Mesangial cell (primary cell): ENCODE measurements around the genes SLC33A1 and TIPARP.

GRCh38 chr3:152471889-152472542 is 203.3 kb downstream of the MBNL1 start:
- RAMPAGE, long total RNA = no peak

- RAMPAGE, long total RNA = no peak
Observed at GRCh38 chr3:153284211-153284766, 122.3 kb downstream of the RAP2B start.

DNA sequence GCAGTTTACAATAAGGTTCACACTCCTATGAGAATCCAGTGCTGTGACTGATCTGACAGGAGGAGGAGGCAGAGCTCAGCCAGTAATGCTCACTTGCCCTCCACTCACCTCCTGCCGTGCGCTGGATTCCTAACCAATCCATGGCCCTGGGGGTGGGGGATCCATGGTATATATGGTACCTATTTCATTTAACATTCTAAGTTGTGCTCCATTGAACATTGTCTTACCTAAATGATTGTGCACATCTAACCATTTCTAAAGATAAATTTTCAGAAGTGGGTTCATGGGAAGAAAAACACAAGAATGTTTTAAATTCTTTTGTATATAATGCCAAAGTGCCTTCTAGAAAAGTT is 91.5 kb downstream of the ARHGEF26 start:
- RAMPAGE, long total RNA = no peak

DNA sequence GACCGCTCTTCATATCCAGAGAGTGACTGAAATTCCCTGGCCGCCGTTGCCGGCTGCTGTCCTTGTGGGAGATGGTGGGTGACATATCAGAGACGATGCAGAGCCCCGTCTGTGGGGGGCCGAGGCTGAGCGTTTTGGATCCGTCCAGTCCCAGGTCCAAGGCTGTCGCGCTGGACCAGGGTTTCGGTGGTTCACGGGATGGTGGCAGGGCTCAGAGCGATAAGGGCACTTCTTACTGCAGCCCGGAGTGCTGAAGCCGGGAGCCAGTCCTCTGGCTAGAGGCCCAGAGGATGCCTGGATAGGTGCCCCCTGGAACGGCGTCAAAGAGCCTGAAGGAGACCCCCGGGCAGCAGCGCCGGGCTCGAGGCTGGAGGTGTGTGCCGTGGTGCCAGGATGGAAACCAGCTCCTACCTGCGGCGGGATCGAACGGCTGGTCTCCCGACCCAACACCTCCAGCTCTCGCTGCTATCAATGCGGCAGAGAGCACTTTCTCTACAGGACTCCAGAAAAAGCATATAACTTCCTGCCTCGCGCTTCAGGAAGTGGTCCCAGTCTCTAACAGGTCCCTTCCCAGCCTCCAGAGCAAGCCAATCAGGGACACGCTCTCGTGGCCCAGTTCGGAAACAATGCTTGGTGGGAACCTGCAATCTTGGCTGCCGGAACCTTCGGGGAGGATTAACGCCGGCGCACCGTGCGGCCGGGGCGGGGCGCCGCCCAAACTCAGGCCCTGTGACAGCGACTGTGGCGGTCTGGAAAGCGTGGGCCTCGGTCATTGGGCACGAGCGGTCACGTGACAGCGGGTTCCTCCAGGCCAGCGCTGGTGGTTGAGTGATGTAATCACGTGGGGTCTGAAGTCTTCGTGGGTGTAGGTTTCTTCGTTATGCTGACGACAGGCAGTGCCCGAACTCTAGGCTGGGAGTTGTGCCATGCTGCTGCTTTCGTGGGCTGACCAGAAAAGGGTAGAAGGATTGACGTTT is at the start of gene SLC33A1:
Gene SLC33A1, minus strand, starts transcription at position 515 of the 977 bp plus-strand sequence.
- RAMPAGE, long total RNA = start-site peak on the minus strand centred at position 494 of the sequence, 48 bp wide, 212 reads

GRCh38 chr3:155871287-155872029 is 1.0 kb downstream of the GMPS start:
- RAMPAGE, long total RNA = no peak

DNA sequence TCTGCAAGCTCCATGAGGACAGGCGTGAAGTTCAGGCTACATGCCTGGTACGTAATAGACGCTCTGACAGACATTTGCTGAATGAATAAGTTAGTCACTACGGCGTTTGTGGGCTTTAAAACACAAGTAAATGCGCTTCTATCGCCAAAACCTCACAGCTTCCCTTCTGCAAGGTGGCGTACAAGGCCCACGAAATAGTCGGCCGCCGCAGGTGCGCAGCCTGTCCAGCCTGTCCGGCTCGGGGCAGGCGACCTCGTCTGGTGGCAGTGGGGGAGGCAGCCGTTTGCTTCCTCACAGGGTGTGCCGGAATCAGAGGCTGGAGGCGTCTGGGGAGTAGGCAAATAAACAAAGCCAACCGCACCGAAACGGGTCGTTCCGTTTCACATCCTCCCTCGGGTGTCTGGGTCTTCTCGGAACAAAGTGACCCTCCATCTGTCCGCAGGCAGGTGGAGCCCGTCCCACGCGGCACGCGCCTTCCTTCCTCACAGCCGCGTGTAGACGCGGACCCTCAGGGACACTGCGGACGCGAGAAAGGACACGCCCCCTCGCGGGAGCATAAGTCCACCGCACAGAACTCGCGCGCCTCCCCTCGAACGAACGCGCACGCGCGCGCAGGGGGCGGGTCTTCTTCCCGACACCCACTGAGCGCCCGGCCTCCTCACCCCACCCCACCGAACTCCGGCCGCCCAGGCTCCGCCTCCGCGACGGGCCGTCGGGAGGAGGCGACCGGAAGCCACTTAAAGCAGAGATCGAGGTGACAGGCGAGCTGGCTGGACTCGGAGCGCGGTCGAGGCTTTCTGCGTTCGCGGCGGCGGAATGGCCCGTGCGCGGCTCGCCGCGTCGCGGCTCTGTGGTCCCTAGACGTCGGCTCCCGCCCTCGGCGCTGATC is at the start of gene TIPARP:
Gene TIPARP, plus strand, starts transcription at position 745 of the 889 bp plus-strand sequence.
- RAMPAGE, long total RNA = start-site peak on the minus strand centred at position 515 of the sequence, 39 bp wide, 9 reads; start-site peak on the plus strand centred at position 764 of the sequence, 20 bp wide, 676 reads

DNA sequence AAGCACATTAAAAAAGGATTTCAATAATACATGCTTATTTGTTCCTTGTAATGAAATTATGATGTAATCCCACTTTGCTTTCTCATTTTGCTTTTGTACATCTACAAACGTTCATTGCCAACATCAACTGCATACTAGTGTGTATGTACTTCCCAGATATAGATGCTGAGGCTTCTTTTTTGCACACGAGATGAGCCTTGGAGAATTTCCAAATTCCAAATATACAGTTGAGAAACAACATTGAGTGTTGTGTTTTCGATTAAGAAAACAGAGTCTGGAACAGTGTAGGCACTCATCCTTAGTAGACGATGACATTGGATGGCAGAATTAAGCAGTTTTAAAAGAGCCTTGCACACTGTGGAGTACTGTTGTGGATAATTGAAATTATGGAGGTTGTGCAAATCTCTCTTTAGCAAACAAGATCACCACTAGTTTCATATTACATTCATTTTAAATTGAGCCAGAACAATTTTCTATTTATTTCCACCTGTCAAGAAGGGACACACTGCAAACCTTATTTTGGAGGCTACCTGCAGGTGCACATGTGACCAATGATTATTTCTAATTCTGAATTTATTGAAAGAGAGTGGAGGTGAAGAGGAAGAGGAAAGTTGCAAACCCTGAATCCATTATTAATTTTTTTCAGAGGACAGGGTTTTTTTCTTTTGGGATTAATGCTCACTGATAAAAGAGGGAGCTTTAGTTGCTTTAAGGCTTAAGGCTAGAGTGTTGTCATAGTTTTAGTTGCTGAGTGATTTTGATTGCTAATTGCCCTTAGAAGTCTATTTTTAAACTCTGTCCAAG is 7.5 kb downstream of the TIPARP start:
- RAMPAGE, long total RNA = no peak

DNA sequence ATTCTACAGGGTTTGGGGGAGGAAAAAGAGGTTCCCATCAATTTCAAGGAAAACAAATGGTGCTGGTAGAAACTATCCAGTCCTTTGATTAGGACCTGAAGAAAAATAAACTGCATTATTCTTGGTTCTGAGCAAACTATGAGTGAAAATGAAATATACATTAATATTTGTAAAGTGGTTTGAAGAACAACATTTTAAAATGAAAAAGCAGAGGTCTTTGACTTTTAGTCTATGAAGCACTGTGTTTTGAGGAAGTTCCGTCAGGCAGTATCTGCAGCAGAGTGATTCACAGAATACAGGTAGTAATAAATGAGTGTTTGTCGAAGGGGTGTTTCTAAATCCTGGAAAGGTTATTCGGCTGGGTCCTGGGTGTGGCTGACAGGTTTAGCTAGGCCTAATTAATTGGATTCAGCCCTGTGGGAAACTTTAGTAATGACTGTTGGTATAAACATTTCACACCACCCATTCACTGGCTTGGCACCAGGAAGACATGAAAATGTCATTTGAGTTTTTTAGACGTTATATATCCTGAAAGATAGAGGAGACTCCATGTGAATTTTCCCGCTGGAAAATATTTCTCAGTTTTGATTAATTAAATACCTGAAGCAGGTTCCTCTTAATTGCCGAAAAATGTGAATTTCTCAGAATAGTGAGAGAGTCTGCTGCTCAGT is 51.3 kb downstream of the TIPARP start:
- RAMPAGE, long total RNA = no peak

DNA sequence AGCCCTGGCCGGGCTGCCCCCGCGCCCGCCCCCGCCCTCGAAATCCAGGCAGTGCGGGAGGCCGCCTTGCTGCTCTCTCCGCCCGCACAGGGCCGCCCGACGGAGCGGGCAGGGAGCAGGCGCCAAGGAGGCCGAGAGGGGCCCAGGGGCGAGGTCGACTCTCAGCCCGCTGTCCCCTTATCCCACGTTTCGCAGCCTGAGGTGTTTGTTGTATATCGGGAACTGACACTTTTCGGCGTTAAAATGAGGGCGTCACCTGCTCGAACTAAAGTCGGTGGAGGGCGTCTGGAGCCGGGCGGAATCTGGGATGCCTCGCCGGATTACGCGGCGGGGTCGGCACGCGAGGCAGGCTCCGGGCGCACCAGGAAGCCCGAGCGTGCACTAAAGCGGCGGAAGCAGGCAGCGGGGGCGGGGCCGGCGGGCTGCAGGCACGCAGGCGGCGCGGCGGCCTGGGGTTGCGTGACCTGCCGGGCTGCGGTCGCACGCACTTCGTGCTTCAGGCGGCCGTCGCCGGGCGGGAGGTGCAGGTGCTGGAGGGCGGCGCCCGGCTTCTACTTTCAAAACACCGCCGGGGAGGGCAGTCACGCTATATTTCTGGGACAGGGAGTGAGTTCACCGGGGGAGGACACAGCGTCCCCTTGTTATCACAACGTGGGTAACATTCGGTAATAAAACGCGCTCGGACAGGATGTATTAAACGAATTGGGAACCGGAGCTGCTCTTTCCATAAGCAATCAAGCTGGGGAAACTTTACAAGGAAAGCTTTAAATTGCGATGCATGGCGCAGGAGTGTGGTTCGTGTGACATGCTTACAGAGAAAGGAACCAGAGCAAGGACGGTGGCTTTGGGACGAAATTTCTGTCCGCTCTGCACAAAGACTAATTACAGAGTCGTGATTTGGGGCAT is 9.3 kb upstream of the LEKR1 start:
- RAMPAGE, long total RNA = start-site peak on the minus strand centred at position 369 of the sequence, 30 bp wide, 17 reads; start-site peak on the plus strand centred at position 608 of the sequence, 22 bp wide, 9 reads; start-site peak on the plus strand centred at position 697 of the sequence, 8 bp wide, 7 reads

GRCh38 chr3:156825275-156825854 is 788 bp upstream of the LEKR1 start:
- RAMPAGE, long total RNA = no peak

DNA sequence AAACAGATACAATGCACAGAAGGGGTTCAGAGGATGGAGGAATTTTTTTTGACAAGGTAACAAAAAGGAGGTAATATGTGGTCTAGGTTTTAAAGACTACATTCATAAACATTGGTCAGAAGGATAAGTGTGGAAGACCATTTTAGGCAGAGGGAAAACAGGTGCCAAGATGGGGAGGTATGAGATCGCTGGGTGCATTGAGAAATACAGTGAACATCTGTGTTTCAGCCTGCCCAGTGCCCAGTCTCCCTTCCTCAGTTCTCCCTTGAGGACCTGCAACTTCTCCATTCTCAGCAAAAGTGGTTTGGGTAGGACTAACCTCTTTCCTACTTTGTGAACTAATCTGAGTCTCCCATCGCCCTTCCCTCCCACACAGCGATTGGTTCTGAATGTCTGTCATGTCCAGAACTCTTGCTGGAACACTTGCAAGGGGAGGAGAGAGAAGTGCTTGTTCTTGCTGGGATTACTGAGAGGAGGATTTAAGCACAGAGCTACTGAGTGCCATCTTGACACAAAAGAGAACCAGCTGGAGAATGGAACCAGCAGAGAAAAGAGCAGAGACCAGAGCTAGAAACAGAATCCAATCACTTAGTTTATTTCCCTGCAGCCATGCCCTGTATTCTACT is 10.9 kb upstream of the CCNL1 start:
- RAMPAGE, long total RNA = no peak

DNA sequence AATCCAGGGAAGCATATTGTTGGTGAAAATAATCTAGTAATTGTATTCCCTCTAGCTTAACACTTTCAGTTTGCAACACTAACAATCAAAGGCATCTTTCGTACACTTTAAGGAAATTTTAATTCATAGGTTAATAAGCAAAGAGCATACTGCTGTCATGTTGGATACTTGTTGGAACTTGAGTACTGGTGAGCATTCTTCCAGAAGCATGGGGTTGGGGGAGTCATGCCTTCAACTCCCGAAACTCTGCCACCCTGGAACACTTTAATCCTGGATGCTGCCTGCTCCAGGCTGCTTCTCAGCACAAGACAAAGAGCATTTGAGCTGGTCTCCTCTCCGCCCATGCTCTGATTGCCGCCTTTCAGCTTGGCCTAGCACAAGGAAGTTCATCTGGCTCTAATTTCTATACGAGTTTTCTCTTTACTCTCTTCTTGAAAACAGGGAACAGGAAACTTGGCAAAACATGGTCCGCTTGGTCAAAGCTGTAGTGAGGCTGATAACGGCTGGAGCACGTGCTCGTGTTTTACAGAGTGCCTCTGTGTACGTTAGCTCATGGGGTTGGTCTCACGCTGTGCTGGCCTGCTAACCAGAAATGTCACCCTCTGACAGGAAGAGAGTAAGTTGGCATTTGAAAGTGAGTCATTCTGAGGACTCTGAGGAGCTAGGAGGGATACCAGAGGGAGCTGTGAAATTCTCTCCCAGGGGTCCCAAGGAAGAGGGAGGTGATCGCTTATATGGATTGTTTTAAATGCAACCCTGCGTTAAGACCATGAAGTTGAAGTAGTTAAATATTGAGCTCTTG is 19.2 kb downstream of the RARRES1 start:
- RAMPAGE, long total RNA = no peak

DNA sequence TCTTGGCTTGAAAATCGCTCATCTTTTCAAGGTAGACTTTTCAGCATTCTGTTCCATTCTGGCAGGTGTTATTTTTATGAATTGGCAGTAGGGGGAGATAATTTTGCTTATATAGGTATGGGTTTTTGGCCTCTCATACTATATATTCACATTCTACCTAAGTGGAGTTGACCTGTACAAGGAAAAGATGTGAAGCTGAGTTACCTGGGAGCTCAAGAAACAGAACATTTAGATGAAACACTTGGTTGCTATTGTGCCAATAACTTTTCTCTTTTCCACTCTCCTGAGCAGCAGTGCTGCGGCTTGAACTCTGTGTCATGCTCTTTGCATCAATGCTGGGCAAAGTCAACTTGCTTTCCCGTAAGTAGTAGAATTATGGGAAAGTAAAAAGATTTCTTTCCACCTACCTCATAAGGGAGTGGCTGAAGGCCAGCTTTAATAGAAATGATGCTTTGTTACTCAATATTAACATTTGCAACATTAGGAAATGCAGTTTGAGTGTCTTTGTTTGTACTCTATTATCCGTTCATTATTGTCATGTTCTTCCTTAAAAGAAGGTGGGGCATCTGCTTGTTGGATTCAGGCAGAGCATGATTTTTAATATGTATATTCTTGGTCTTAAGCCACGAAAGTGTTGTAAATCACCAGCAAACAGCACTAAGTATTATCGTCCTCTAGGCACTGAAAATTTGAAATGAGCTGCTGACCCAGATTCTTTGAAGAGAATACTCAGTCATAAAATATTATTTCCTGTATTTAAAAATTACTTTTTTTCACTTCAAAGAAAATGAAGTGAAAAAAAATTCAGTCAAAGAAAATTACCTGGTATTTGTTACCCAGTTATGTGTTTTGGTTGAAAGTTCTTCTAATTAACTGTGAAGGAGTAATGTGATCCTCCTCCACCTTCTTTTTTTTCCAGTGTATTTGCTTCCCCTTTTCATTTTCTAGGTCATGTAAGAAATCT is 27.6 kb upstream of the MFSD1 start:
- RAMPAGE, long total RNA = no peak

DNA sequence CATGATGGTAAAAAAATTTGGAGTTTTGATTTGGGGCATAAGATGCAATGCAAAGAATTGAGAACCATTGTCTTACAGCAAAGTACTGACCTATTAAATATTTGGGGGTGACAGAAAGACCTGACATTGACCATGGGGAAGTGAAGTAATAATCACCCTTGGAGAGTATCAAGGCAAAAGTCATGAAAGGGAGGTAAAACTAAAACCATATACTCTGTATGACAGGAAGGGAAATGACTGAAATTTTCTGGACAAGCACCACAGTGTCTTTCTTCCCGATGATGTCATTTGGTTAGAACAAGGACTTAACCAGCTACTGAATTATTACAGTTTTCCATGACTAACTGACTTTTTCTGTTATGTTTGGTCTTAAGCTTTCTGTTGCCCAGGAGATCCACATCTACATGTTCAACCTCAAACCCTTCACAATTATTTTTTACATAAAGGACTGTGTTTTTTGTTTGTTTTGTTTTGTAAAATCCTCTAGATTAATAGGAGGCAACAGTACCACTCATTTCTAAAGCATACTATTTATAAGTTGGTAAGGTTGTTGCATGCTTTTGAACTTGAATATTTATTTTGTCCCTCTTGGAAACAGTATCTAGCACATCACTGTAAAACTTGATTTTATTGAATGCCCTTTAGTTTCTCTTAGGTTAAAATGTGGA is 428.5 kb upstream of the C3orf80 start:
- RAMPAGE, long total RNA = no peak

GRCh38 chr3:159798790-159799509 is 426.3 kb upstream of the C3orf80 start:
- RAMPAGE, long total RNA = no peak

DNA sequence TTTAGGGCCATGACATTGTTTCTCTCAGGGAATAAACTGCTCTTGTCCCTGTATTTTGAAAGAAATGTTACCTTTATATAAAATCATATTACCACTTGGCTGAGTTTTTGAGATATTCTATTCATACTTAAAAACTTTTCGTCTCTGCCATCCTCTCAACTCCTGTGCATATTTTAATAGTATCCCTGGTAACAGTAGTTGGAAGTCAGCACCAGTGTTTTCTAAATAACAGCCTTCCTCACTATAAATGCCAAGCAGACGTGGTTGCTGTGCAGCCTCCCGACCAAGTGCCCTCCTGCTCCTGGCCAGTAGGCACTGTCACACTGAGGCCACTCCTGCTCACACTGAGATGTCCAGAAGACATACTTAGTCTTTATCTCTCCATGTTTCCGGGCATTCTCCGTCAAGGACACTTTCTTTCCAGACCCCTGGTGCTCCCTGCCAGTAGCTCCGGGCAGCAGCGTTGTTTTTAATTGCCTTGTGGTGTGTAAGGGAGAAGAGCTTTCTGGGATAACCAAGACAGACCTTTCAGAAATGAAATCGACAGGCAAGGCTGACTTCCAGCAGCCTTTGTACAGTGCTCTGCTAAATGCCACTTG is 342.5 kb upstream of the C3orf80 start:
- RAMPAGE, long total RNA = no peak

DNA sequence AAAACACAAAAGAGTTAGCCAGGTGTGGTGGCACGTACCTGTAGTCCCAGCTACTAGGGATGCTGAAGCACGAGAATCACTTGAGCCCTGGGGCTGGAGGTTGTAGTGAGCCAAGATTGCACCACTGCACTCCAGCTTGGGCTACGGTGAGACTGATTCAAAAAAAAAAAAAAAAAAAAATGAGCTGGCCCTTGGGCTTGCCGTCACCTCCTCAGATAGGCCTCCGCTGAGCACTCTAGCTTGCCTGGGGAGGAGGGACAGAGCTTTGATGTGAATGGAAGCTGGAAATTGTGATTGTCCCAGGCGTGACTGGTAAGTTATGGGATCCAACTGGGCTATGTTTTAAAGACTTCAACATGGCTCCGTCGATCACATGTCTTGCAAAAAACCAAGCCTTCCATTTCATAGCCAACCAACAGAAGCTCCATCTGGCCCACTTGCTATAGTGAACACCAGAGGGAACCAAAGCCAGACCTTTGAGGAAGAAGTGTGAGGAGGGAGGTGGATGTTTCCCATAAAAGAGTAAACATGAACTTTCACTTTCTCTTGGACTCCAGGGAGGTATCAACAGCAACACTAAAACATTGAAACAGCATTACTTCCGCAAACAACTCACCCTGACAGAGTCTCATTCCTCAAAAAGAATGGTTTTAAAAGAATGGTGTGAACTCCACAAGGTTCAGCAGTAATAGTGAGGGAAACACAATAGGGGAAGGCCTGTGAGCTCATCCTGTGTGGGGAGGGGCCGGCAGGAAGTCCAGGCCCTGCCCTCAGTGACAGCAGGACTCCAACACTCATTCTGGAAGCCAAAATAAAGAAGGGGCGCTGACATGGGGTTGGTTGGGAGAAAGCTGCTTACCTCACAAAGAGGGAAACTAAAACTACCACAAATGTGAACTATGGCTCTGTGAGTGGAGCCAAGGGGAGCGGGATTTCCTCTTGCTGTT is 295.8 kb upstream of the C3orf80 start:
- RAMPAGE, long total RNA = no peak

DNA sequence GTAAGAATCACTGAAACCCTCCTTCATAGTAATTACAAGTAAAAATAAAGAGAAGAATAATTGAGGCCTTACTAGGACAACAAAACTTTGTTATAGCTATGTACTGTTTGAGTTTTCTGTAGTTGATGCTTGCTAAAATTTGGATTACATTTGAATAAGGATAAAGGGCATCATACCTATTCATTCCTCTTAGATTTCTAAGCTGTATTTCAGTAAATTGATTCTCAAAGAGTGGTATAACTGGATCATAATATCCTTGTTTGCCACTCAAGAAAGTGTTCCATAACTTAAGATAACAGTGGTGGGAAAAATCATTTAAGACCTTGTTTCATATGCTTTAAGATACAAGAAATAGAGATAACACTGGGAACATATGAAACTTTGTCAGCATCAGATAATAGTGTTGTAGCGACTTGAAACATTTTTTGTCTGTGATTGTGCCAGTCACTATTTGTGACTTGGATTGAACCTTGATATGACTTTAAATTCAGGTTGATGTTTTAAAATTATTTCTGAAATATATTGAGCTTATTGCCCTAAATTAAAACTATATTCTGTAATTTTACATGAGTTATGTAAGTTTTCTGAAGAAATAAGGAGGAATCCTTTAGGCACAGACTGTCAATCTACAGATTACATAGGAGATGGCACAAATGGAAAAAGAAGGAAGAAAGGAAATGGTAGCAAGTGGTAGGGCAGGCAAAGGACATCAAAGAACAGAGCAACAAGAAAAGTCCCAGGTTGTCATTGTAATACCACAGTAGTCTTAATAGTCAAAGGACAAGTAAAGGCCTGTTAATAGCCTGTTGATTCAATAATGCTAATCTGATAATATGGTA is 8.9 kb downstream of the SMC4 start:
- RAMPAGE, long total RNA = no peak

GRCh38 chr3:160531338-160531892 is 34.0 kb downstream of the KPNA4 start:
- RAMPAGE, long total RNA = no peak

DNA sequence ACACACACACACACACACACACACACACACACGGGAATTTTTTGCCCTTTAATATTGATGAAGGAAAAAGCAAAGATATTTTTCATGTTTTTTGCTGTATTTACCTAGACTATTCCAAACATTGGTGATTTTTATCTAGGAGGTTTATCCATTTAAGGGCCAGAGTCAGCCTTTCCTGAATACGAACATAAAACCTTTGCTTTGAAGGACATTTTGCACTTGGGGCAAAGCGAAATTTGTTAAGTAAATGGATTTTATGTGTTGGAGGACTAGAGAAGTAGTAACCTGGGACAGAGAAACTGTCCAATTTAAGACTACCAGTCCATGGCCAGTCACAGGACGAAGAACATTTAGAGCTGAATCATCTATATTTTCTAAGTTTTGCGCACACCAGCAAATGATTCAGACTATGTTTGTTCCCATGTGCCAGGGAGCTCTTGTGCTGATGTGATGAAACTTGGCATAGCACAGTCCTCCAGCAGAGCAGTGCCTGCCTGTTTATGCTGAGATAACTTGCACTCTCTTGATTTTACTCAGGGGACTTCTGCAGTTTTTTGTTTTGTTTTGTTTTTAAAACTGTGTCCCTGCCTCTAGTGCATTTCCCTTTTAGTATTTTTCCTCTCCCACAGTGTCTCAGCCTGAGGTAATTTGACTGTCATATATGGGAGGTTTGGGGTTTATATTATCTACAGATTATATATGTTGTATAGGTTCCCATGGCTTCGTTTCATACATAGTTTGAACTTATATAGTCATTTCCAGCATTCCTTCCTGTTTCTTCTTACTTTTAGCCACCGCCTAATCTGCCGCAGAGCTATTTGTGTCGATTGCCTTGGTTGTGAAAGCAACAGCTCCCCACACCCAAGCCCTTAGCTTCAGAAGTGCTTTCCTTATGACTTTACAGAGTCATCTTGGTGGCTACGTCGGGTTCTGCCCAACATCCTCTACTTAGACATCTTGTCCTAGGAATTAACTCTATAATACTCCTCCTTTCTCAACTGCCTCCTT is 45.4 kb downstream of the PPM1L start:
- RAMPAGE, long total RNA = no peak